A172 (cell line): ENCODE measurements around the genes CCL17, POLR2C and ADGRG5.

DNA sequence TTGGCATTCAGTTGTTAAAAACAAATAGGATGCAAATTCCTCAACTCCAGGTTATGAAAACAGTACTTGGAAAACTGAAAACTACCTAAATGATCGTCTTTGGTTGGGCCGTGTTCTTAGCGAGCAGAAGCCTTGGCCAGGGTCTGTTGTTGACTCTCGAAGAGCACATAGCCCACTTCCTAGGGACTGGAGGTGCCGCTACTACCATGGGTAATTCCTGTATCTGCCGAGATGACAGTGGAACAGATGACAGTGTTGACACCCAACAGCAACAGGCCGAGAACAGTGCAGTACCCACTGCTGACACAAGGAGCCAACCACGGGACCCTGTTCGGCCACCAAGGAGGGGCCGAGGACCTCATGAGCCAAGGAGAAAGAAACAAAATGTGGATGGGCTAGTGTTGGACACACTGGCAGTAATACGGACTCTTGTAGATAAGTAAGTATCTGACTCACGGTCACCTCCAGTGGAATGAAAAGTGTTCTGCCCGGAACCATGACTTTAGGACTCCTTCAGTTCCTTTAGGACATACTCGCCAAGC lies 18.5 kb downstream of the RSPRY1 start:
- RAMPAGE, long total RNA = no peak

DNA sequence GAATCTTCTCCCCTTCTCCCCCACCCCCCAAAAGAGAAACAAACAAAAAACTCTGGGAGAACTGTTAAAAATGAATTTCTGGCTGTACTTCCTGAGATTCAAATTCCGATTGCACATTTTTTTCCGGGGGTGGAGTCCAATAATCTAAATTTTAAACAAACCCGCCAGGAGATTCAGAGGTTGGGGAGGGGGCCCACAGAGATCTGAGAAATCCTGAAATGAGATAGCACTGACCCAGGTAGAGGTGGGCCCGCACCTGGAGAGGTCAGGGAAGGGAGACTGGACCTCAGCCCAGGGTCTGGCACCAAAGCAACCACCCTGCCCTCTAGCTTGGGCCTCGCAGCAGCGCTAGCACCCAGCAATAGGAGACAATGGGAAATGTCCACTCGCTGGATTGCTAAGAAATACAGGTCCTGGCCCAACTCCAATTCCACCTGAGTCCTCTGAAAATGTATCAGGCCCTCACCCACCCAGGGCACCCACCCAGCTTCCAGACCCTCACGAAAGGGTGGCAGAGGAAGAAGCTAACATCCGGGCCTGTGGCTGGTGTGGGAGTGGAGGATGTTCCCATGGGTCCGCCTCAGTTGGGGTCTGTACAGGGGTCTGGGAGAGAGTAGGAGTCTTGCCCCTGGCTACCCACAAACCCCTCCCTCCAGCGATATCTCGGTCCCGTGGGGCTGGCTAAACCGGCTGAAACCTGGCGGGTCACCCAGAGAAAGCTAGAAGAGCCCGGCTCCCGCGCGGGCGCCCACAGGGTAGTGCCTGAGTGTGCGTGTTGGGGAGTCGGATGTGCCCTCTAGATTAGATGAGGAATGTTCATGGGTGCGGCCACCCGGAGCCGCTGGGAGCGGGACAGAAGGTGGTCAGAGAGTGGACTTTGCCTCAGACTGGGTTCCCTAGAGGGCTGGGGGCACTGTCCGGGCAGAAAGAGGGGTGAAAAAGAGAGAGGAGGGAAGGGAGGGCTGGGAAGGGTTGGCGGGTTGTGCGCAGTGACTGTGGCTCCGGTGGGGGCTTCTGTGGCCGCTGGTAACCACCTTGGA lies 1.1 kb downstream of the PLLP start:
- RAMPAGE, long total RNA = no peak

GRCh38 chr16:57297627-57298304 lies 13.3 kb upstream of the PLLP start:
- RAMPAGE, long total RNA = no peak

DNA sequence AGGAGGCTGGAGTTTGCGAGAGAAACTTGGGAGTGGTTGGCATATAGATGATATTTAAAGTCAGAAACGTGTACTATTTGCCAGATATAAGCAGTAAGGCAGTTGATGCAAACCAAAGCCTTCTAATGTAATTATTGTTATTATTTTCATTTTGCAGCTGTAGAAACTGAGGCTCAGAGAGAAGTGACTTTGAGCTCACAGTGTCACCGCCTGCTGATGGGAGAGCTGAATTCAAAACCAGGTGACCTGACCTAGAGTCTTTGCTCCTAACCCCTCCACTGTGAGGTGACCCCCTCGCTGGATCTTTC lies at the start of gene CCL17:
TSS of gene CCL17 (plus strand) at position 172 of the 308 bp plus-strand sequence.
- RAMPAGE, long total RNA = no peak

- RAMPAGE, long total RNA = no peak
Observed at GRCh38 chr16:57413202-57414023, 8.8 kb downstream of the CCL17 start.

- RAMPAGE, long total RNA = no peak
Observed at GRCh38 chr16:57461037-57461236, 1.5 kb upstream of the POLR2C start.

DNA sequence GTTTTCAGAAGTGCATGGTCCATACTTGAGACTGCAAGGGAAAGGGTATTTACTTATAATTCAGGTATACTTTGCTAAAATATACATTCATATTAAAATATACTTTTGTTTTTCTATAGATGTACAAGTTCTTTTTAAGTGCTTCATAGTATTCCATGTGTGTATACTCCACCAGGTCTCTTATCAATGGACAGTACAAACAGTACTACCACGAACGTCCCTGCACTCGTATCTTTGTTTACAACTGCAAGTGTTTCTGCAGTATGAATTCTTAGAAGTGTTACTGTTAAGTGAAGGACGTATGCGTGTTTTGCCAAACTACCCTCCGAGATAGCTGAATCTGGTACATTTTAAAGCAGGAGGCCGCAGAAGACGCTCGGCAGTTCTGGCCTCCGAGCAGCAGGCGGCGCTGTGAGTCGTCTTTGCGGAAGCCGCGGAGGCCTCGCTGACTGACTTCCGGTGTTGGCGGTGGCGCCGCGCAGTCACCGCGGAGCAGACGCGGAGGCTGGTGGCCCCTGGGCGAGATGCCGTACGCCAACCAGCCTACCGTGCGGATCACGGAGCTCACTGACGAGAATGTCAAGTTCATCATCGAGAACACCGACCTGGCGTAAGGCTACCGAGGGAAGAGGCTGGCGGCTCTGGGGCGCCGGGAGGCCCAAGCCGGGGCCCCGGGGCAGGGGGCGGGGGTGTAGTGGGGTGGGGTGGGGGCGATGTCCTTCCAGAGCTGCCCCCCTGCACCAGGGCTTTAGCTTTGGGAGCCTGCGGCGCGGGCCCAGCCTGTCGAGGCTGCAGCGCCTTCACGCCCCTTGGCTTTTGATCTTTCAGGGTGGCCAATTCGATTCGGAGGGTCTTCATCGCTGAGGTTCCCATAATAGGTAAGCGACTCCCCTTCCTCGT lies at the start of gene POLR2C:
TSS of gene POLR2C (plus strand) at position 479 of the 900 bp plus-strand sequence.
- RAMPAGE, long total RNA = no peak

- RAMPAGE, long total RNA = no peak
Observed at GRCh38 chr16:57542146-57542858, at the start of gene ADGRG5. ADGRG5 (plus strand) TSS chr16:57542643.

DNA sequence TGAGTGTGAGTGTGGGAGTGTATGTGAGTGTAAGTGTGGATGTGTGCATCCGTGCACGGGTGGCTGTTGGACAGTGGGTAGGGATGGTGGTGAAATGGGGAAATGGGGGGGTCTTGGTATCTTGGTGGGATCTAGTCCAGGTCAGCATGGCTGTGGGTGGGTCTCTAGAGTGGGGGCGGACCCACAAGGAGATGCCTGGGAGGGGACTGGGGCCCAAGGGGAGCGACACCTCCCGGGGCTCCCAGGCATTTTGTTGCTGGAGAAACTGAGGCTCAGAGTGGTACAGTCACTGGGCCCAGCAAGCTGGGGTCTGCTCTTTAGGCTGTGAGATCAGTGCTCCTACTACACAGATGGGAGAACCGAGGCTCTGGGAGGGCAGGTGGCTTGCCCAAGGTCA lies 633 bp downstream of the ADGRG1 start:
- RAMPAGE, long total RNA = no peak

- RAMPAGE, long total RNA = no peak
Observed at GRCh38 chr16:57632365-57632964, 4.0 kb downstream of the ADGRG1 start.

DNA sequence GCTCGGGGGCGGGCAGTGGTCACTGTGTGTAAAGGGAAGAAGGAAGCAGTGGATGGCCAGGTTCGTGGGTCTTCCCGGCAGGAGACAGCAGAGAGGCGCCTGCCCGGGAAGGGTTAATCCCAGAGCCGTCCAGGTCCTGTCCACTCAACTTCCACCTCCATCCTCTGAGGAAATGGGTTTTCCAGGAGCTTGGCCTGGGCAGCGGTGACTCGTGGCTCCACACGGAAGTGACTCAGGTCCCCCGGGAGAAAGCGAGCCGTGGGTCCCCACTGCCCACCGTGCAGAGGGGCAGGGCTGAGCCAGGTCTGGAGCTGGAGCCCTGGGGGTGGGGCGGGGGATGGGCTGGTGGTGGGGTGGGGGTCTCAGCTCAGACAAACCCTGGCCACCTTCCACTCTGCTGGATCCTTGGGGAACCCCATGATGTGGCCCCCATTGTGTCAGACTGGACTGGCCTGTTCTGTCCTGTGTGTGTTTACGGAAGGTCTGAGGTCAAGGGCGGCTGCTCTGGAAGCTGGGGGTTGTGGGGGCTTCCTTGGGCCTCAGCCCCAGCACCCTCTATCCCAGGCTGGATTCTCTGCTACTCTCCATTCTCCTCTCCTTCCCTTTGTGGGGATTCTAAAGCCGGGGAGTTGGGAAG lies 17.7 kb downstream of the ADGRG1 start:
- RAMPAGE, long total RNA = no peak

DNA sequence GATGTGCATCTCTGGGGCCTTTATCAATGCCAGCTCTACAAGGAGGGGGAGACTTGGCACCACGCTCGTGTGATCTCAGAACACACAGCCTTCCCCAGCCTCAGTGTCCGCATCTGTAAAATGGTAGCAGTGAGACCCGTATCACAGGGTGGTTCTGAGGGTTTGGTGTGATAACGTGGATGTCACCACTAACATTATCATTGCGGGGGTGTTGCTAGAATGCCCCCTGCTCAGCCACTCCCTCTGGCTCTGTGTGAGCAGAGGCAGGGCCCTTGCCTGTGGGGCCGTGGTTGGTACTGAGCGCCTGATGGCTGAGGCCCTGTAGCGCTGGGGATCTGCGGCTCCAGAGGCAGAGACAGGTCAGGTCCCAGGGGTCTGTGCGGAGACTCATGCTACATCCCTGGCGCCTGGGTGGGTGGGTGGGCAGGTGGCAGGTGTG lies 18.2 kb downstream of the ADGRG1 start:
- RAMPAGE, long total RNA = no peak

DNA sequence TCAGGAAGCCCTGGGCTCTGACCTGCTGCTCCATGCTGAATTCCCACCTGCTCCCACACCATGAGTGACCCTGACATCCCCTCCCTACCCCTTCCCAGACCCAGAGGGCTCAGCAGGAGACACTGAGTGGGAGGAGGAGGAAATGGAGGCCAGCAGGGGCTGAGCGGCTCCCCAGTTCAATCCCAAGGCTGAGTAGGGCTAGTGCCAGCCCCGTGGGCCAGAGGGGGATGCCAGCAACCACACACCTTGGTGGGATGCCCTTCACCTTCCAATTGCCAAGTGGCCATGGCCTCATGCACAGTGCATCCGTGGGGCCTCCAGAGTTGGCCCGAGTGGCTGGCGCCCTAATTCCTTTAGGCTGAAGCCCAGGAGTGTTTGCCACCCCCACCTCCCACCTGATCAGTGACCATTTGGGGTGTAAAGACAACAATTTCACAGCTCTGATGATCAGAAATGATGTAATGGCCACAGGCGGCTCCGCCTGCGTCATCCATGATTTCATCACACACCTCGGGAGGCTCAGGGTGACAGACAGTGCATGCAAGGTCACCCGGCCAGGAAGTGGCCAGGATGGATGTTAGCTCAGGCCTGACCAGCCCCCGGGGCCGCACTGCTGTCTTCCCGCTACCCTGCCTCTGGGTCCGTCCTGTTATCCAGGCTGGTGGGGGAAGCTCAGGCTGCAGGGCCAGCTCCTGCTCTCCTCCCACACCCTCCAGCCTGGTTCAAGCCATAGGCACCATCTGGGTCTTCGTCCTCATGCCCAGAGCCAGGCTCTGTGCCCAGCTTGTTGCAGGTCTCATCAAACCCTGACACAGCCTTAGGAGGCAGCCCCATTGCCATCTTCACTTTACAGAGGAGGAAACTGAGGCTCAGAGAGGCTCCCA lies 799 bp upstream of the ADGRG3 start:
- RAMPAGE, long total RNA = no peak

- RAMPAGE, long total RNA = no peak
Observed at GRCh38 chr16:57701680-57702486, 7.3 kb downstream of the DRC7 start.

DNA sequence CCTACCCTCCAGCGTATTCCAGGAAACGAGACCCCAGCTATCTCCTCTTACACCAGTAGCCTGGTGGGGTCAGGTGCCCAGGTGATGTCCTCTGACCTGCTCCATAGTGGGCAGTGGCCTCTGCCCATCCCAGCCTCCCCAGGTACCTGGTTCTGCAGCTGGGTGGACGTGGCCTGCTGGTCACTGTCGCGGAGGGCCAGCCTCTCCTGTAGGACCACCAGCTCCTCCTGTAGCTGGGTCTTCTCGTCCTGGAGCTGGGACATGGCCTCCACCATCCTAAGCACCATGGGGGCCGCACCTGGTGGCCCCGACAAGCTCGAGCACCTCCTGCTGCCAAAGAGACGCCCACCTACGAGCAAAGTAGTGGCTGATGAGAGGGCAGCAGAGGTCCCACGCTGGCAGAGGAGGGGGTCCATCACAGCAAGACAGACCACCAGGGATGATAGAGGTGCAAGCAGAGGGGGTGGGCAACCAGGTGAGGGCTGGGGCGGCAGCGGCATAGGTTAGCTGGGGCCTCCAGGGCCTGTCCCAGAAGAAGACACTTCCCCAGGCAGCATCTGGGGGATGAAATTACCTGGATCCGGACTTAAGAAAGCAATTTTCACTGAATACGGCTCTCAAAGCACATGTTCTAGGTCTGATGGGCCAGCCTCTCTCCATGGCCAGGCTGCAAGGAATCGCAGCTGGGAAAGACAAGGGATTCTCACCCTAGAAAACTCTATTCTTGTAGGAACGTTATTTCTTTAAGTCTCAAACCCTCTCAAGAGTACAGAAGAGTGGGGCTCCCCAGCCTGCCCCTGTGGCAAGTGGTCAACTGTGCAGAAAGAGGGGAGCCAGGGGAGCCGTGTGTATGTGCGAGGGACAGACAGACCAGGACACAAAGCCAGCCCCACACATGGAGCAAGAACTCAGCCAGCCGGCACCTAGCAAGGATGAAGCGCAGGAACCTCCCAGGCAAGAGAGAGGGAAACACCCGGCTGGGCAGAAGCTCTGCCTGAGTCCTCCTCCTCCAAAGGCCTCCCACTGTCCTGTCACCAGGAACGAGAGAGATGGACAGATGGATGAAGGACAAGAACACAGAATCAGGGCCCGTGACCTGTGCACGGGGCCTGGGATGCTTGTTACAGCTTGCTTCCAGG lies 16.6 kb downstream of the KIFC3 start:
- RAMPAGE, long total RNA = no peak

GRCh38 chr16:57787676-57788403 lies 14.5 kb downstream of the KIFC3 start:
- RAMPAGE, long total RNA = no peak

DNA sequence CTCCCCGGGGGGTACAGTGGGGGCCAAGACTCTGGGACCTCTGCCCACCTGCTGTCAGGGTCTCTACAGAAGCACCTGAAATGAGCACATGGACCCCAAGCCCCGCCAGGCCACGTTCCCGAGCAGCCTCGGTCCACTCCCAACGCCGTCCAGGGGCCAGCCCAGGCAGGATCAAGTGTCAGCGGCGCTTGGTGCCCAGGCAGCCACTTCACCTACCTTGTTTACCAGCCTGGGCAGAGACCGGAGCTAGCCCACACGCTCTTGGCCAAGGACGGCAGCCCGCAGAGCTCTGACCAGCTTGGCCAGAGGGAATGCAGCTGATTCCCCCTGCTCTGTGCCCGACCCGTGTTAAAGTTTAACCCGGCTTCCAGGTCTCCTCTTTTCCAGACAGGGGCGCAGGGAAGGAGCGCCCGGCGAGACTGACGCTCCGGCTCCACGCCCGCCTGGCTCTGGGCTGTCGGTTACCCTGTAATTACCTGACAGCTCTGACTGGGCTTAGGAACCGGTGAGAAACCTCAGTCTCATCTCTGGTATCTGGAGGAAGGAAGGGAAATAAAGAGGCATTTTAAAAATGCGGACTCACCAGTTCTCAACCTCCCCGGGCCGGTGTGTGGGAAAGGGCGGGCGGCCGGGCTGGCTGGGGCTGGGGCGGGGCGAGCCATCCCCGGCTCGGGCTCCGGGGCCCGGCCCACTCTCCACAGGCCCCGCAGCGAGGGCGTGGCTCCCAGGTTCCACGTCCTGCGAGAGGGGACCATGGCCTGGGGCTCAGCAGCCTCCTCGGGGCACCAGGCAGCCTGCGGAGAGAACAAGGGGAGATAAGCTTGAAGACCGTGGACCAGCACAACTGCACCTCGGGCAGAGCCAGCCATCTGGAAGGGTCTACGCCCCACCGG lies 4.6 kb downstream of the KIFC3 start:
- RAMPAGE, long total RNA = no peak

DNA sequence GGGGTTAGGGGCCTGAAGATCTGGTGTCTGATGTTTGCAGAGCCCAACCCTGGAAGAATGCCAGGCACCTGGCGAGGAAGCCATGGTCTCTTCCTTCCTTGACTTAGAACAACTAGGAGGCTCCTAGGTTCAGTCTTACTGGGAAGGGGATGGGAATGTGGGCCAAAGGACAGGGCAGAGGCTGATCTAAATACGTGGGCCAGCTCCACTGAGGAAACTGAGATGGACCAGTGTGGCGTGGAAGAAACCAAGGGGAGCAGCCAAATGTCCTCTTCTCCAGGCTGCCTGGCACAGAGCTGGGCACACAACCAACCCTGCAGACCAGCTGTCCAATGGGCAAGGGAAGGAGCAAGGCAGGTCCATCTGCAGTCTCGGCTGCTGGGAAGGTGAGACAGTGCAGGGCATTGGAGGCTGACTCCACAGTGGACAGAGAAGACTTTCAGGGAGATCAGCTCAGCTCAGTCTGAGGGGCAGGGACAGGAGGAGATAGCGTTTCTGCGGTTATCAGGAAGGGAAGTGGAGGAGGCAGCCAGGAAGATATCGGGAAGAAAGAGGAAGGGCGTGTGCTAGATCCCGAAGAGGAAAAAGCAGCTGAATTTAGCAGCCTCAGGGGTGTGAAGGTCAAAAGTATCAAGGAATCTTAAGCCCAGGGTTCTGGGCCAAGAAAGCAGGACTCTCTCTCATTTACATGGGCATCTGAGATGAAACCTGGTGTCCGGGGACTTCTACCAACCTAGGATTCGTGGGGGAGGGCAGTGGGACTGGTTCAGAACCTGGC lies 2.0 kb downstream of the KIFC3 start:
- RAMPAGE, long total RNA = no peak

DNA sequence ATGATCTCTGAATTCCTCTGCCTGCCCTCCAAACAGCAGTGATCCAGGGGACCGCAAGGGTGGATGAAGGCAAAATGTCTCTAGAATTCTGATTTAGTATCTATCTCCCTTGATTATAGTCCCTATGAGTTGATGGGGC lies 1.4 kb upstream of the KIFC3 start:
- RAMPAGE, long total RNA = no peak

DNA sequence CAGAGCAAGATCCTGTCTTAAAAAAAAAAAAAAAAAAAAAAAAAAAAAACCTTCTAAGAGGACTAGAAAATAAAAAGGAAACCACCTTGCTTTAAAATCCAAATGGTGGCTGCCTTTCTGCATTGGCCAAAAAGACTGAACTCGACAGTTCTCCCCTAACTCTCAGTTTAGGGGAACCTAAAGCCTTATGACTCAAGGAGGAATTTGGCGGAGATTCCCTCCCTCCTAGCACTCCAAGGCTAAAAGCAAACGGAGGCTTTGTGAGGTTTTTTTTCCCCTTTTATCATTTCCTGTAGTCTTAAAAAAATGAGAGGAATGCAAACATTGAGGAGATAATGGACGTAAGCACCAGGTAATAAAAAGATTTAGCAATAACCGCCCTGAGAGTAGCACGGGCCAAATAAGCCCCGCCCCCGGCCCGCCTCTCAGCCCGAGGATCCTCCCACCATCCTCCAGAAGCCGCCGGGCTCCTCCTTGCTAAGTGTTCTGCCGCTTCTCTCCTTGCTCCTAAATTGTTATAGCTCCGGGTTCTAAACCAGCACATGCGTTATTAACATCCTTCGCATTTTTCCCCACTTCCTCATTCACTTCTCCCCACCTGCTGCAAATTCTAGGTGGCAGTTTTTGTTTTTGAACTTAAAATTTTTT lies 5.7 kb upstream of the KIFC3 start:
- RAMPAGE, long total RNA = no peak